Sternocleidomastoid (tissue), 1 donor: ENCODE measurements around the gene DRAP1.

GRCh38 chr11:65427630-65428617 is 41.5 kb downstream of the FRMD8 start:
- PRO-cap = bidirectional peak, plus-strand start at chr11:65428738, minus-strand start at chr11:65428482

DNA sequence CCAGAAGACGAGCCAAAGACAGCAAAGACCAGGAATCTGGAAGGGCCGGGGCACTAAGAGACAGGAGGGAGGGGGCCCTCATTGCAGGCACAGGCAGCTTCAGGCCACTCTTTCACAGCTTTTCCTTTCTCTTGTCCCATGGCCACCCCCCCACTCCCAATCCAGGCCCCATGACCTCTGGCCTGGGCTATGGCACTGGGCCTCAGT is 34.7 kb upstream of the SCYL1 start:
- PRO-cap = no peak

GRCh38 chr11:65496500-65497493 is 28.1 kb upstream of the SCYL1 start:
- PRO-cap = unidirectional peak, minus-strand start at chr11:65497308; bidirectional peak, plus-strand start at chr11:65497829, minus-strand start at chr11:65497401

DNA sequence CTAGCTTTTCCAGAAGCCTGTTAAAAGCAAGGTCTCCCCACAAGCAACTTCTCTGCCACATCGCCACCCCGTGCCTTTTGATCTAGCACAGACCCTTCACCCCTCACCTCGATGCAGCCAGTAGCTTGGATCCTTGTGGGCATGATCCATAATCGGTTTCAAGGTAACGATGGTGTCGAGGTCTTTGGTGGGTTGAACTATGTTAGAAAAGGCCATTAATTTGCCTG is 19.5 kb upstream of the SCYL1 start:
- PRO-cap = unidirectional peak, plus-strand start at position 95 of the sequence

GRCh38 chr11:65510756-65511167 is 14.1 kb upstream of the SCYL1 start:
- PRO-cap = no peak

- PRO-cap = no peak
These were observed 12.3 kb downstream of the LTBP3 start for GRCh38 chr11:65545896-65546133.

DNA sequence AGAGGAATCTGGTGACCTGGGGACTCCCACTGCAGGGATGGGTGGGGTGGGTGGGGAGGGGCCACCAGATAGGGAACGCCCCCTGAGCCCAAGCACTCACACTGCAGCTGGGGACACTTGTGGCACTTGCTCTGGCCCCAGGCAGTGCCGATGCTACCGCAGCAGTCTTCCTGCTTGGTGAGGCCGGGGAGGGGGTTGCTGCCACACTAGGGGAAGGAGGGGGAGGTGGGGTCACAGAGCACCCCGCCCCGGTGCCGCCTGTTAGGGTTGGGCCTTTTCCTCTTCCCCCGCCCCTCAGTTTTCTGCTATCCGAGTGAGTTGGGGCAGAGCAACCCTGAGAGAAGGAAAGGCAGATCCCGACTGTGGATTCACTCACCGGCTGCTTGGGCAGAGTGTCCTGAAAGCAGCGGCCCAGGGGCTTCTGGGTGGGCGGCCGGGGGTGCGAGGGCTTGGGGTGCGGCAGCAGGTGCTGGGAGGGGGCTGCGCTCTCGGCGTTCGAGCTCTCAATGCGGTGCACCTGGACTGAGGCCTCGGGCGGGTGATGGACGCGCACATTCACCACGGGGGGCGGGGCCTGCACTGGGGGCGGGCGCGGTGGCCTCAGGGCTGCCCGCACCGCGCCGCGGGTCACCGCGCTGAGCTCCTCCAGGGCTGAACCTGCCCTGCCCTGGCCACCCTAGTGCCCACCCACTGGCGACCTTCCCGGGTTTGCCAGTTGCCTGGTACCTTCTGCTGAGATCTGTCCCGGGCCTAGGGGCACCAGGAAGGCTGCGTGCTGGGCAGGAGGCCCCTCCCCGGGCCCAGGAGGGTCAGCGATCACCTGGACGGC is 4.6 kb downstream of the LTBP3 start:
- PRO-cap = no peak

DNA sequence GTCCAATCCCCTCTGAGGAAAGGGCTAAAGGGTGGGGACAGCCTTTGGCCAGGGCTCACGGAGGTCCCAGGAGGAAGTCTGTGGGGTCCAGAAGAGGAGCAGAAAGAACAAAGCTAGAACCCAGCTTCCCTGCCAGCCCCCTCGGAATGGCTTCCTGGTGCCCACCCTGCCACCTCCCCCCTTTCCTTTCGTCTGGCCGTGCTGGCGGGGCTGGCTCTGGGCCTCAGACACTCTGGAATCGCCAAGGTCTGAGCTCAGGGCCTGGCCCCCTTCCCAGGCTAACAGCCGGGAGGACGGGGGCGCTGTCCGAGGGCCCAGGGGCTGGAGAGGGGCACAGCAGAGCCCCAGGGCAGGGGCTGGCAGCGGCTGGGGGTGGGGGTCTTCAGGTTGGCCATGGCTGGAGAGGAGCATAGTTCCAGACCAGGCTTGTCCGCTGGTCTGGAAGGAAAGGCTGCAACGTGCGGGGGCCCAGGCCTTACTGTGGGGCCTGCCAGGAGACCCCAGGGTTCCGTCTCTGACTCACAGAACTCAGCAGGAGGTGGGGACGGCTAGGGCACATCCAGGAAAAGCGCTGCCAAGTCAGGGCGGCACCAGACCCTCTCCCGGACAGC is 769 bp upstream of the LTBP3 start:
- PRO-cap = unidirectional peak, minus-strand start at position 218 of the sequence

- PRO-cap = no peak
These were observed 7.1 kb downstream of the EHBP1L1 start for GRCh38 chr11:65582864-65583418.

GRCh38 chr11:65594838-65595474 is 644 bp downstream of the KCNK7 start:
- PRO-cap = no peak

DNA sequence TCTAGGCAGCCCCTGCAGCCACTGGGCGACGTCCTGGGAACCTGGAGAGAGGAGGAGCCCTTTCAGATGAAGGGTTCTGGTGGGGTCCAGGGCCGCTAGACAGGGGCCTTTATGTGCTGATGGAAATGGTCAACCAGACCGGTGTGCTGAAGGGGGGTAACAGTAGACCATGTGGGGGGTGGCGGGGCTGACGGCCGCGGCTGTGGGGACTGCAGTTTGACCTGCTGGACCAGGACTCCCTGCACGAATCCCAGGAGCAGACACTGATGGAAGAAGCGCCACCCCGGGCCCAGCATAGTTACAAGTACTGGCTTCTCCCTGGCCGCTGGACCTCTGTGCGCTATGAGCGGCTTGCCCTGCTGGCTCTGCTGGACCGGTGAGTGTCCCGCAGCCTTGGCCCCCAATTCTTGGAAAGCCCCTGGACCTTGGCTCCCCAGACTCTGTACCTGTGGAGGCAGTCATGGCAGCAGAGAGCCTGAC is 6.5 kb downstream of the PCNX3 start:
- PRO-cap = no peak

- PRO-cap = no peak
These were observed 7.3 kb downstream of the RELA start for GRCh38 chr11:65655244-65655945.

DNA sequence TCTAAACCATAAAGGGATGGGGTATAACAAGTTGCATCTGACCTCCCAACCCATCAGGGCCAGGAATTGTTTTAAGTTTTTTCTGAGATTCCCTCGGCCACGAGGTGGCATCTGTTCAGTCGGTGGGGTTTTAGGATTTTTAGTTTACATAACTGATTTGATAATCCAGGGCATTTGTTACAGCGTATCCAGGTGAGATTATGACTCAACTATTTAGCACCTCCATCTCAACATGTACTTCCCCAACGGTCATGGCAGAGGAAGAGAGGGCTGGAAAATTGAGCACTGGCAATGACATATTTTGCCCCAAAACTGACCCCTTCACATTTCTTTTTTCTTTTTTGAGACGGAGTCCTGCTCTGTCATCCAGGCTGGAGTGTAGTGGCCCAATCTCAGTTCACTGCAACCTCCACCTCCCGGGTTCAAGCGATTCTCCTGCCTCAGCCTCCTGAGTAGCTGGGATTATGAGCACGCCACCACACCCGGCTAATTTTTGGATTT is 6.6 kb downstream of the AP5B1 start:
- PRO-cap = no peak

DNA sequence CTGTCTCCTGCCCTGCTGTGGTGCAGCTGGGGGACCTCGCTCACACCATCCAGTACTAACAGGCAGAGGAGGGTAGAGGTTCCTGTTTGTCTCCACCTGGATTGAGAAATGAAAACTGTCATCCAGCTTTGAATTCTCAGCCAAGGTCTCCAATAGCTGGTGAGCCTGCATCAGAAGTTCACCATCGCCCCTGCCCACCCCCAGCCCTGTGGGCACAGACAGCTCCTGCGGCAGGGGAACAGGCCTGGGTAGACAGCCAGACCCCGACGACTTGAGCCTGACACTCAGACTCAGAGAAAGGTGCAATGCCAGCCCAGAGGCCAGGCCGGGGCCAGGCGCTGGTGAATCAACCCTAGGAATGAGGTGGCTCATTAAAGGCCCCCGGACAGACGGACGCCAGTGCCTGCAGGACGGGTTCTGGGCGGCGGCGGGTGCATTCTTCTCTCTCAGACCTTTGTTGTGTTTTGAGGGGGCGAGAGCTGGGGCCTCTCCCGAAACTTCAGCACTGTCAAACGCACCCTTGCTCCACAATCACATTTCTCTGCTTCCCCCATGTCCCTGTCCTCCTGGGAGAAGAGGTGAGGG is 5.5 kb downstream of the OVOL1 start:
- PRO-cap = no peak

DNA sequence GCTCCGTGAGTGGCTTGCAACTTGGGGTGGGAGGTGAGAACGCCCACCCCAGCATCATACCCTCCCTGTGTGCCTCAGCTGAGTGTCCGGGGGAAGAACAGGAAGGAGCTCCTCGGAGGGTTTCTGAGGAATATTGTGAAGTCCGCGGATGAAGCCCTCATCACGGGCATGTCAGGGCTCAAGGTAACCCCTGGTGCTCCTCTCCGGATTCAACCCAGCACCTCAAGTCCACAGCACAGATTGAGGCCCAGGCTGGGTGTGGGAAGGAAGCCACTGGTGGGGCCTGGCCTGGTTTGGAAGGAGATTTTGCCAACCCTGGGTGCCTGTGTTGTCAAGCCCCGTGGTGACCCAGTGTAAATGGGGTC is 7.3 kb downstream of the CFL1 start:
- PRO-cap = no peak

- PRO-cap = no peak
These were observed 6.1 kb downstream of the MUS81 start for GRCh38 chr11:65865839-65867308.

DNA sequence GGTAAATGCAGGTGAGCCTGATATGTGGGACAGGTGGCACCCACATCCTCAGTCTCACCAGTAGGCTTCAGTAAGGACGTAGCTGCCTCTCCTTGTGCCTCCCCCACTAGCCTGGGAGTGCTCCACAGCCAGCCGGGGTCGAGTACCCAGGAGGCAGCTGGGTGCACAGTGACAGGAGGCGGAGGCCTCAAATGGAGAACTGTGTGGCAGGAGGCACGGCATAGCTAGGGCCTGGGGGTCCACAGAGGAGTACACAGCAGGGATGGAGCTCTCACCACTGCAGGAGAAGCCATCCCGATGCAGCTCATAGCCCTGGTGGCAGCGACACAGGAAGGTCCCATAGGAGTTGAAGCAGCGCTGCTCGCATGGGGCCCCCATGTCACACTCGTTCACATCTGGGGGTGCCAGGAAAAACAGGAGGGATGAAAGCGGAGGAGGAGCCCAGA is 3.0 kb downstream of the EFEMP2 start:
- PRO-cap = no peak

DNA sequence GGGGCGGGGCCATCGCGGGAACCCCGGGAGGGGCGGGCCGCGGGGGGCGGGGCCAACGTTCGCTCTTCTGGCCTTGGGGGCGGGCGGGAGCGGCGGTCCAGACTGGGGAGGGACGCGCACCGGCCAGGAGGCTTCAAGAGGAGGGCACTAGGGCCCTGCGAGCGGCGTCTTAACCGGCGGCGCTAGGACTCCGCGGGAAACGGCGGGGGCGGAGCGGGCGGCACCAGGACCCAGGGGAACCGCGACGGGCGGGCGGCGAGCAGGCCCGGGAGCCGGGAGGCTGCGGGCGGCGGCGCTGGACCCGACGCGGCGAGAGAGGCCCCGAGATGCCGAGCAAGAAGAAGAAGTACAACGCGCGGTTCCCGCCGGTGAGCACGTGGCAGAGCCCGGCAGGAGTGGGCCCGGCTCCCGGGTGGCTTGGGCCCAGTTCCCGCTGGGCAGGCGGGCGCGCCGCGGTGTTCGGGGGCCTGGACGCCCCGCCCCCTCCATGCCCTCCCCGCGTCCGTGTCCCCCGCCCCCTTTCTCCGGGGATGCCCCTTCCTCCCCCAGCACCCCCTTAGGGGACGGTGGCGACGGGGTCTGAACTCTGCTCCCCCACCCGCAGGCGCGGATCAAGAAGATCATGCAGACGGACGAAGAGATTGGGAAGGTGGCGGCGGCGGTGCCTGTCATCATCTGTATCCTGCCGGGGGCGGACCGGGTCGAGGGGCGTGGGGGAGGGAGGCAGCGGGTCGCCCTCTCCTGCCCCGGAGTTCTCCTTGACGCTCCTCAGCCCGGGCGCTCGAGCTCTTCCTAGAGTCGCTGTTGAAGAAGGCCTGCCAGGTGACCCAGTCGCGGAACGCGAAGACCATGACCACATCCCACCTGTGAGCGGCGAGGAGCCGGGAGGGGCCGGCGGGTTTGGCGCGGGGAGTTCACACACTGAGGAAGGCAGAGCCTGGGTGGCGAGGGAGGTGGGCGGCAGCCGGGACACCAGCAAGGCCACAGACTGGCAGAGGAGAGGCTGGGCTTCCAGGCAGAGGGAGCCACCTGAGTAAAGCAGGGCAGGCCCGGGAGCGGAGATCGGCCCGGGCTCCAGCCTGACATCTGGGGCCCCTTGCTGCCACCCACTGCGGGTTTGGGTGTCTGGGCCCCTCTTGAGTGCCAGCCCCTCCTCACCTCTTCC is at the start of gene DRAP1:
Gene DRAP1, plus strand, starts transcription at position 251 of the 1,165 bp plus-strand sequence.
- PRO-cap = bidirectional peak, plus-strand start at position 262 of the sequence, minus-strand start outside the sequence

DNA sequence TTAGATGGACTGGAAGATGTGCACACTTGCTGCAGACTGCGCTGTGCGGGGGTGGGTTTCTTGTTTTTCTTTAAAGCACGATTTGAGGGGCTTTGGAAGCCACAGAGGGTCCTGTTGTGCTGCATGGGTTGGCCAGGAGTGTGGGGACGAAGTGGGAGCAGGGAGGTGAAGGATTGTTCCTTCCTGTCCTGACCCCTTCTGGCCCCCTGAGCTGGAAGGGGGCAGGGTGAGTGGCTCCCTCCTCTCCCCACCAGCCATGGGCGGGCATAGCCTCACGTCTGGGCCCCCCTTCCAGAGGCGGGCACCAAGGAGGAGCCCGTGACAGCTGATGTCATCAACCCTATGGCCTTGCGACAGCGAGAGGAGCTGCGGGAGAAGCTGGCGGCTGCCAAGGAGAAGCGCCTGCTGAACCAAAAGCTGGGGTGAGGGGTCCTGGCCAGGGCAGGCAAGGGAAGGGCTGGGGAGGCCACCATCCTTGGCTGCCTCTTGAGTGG is 3.3 kb downstream of the SART1 start:
- PRO-cap = no peak

DNA sequence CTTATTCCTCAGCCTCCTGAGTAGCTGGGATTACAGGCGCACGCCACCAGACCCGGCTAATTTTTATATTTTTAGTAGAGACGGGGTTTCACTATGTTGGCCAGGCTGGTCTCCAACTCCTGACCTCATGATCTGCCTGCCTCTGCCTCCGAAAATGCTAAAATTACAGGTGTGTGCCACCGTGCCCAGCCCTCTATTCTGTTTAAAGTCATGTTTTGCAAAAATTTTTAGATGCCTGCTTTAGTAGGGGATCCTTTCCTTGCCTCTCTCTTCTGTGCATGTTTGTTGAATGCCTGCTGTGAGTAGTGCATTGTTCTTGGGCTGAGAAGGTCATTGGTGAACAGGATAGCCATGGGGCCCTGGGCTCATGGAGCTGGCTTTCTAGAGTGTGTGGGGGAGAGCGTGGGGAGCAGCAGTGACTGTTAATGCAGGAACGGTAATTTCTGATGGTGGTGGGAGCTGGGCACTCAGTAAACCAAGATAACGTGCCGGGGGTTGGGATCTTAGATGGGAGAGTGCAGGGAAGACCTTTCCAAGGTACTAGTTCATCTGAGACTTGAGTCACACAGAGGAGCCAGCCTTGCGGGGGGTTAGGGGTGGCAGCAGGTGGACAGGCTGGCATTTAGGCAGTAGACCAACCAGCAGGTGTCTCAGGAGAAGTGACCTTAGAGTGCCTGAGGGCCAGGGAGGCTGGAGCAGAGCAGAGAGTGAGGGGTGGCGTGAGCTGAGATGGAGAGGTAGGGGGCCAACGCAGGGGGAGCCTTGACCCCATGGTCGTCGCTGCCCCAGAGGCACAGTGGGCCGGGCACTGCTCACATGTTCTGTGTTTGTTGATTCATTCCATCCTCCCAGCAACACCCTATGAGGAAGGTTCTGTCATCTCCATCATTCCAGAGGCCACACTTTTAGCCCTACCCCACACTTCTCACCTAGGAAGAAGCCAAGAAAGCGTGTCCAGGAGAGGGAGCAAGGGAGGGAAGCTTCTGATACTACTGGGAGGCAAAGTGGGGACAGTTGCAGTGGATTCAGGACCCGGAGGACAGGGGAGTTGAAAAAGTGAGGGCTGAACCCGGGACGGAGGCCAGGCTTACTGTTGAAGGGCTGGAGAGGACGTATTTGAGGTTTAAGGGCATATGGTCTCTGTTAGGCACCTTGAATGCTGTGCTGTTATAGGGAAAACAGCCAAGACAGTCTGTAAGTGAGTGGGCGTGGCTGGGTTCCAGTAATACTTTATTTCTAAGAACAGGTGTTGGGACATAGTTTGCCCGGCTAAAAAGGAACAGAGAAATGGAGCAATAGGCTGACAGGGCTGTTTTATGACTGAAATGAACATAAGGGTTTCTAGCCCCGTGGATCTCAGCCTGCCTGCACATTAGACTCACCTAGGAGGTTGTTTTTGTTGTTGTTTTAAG is 7.0 kb downstream of the SART1 start:
- PRO-cap = bidirectional peak, plus-strand start at position 935 of the sequence, minus-strand start at position 798 of the sequence